Skeletal muscle cell (primary cell): ENCODE results near the gene GPR31.

DNA sequence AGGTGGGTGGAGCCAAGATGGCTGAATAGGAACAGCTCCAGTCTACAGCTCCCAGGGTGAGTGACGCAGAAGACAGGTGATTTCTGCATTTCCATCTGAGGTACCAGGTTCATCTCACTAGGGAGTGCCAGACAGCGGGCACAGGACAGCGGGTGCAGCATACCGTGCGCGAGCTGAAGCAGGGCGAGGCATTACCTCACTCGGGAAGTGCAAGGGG, 161.7 kb upstream of the RPS6KA2 start:
- RRBS: no CpG with 5 or more reads among the region's 8 CpGs

GRCh38 chr6:166925421-166925941, 30.9 kb downstream of the RNASET2 start:
- RRBS: no CpG with 5 or more reads among the region's 10 CpGs

GRCh38 chr6:166998630-166999145, 509 bp upstream of the CEP43 start:
- RRBS: 1% methylated on average over 26 of the region's 56 CpGs

DNA sequence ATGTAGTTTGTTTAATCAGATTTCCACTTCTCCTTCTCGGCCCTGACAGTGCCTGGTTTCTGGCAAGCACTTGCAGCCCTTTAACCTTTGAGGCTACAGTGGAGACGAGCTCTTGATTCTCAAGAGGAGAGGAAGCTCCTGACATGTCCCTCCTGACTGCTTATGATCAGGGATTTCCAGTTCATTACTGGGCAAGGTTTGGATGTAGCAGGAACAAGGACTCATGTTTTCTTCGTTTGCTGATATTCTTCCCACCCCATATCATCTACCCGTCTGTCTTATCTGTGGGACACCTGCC, 31.1 kb downstream of the CEP43 start:
- RRBS: no CpG with 5 or more reads among the region's 4 CpGs

- RRBS: no CpG with 5 or more reads among the region's 18 CpGs
Observed at GRCh38 chr6:167091010-167091873, 31.7 kb upstream of the CCR6 start.

DNA sequence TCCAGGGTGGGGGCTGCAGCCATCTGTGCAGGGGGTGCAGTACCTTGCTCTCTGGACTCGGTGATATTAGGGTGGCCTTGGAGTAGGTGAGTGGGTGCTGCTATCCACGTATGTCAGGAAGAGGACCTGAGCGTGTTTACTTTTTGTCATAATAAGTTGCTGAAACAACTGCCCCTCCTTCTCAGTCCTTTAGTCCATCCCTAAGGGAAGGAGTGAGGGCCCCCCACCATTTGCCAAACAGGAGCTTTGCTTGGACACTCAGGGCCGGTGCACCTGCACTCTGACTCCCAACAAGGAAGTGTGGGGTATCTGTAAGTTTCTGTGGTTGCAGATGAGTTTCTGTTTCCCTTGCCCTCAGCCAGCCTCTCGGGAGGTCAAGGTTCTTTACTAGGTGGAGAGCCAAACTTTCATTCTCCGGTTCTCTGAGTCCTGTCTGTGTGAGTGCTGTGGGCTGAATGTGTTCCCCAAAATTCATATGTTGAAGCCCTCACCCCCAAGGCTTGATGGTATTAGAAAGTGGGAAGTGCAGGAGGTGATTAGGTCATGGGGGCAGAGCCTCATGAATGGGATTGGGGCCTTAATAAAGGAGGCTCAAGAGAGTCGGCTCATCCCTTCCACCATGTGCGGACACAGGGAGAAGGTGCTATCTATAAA, 19.7 kb upstream of the CCR6 start:
- RRBS: no CpG with 5 or more reads among the region's 8 CpGs

- RRBS: no CpG with 5 or more reads among the region's 8 CpGs
Observed at GRCh38 chr6:167150831-167151760, 6.7 kb downstream of the GPR31 start.

DNA sequence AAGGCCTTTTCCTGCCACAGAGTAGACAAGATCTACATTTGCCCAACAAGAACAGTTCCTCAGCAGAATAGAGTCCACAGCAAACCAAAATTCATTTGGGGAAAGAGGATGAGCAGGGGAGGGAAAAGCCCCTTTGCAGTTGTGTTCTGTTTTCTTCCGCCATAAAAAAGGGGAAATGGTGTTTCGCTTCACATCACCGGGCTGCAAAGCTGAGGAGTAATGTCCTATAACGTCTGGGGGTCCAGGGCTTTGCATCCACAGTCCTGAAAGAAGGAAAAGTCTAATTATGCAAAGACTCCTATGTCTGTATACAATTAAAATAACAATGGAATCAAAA, at the start of gene GPR31:
GPR31 (minus strand) TSS at position 69 of the 337 bp plus-strand sequence.
- RRBS: no CpG with 5 or more reads among the region's 4 CpGs

DNA sequence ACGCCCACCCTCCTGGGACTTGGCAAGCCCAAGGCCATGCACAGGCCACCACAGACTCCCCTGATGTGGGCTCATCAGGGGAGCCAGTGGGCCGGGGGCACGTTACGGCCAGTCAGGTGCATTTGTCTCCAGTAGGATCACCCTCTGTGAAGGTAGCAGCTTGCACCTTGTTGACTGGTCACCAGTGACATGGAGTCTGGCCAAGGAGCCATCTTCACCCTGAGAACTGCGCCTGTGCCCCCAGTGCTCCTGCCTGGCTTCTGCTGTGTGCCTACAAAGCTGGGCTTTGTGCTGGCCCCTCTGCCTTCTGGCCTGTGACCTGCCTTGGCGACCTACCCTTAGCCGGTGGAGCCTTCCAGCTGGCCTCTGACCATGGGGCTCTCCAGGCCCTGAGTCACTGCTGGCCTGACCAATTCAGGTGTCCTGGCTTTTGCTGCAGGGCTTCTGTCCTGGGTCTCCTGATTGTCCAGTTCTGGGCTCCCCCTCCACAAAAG, 14.1 kb upstream of the UNC93A start:
- RRBS: no CpG with 5 or more reads among the region's 7 CpGs

GRCh38 chr6:167493771-167494811, 169.2 kb downstream of the TTLL2 start:
- RRBS: no CpG with 5 or more reads among the region's 34 CpGs

DNA sequence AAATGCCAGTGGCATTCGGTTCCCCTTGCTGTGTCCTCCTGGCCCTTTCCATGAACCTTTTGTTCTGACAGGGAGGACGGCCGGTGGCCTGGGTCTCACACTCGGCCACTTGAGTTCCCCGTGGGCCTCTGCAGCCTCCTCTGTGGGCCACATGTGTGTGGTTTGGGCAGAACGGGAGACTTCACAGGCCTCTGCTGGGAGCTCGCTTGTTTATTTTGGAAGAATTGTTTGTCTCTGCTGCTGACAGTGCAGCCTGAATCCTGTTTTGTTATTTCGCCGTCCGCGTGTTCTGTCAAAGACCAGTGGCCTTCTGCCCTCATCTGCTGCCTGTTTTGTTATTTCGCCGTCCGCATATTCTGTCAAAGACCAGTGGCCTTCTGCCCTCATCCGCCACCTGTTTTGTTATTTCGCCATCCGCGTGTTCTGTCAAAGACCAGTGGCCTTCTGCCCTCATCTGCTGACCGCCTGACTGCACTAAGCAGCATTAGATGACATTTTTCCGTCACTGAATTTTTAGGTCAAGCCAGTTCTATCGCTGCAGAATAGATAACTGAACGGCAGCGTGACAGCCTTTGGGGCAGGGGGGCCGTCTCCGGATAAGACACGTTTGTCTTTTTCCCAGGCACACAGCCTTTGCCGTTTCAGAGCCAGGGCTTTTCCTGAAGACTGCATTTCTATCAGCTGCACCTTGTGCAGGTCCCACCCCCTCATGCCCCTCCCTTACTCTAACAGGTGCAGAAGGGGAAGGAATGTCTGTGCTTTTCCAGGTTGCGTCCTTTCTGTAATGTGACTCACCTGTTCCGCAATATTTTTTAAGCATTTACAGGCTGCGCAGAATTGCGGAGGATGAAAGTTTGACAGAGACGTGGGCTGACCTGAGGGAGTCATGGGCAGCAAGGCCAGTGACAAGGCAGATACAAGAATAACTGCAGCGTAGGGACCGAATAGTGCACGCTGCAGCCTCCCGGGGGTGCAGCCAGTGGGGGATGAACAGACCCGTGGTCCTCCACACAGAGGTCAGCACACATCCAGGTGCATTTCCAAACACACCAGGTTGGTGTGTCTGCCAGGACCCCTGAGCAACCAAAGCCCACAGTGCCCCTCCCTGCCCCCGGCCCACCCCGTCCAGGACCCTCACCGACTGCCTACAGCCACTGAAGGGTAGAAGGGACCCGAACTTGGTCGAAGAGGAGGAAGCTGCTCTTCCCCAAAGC, 158.4 kb upstream of the AFDN start:
- RRBS: no CpG with 5 or more reads among the region's 42 CpGs

DNA sequence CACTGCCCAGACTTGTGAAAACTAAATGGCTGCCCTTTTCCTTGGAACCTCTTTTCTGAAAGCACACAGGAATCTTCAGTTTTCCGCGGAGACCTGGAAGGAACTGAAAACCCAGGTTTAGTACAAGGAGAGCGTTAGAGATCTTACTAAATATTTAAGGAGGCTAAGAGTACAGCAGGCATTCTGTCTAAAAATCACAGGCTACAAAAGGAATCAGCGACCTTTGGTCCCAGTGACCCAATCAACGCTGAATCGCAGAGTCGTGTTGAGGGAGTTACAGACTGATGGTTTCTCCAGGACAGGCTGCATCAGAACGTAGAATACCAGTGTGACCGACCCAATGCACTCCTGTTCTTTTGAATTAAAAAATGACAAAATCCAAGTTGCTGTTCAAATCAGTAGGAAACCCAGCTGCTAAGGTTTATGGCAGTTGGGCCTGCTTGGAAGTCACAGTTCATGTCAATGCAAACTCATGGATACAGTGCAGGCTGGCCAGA, 155.9 kb upstream of the AFDN start:
- RRBS: no CpG with 5 or more reads among the region's 9 CpGs

- RRBS: 8% methylated on average over 16 of the region's 61 CpGs
Observed at GRCh38 chr6:167678316-167679428, 148.0 kb upstream of the AFDN start.

DNA sequence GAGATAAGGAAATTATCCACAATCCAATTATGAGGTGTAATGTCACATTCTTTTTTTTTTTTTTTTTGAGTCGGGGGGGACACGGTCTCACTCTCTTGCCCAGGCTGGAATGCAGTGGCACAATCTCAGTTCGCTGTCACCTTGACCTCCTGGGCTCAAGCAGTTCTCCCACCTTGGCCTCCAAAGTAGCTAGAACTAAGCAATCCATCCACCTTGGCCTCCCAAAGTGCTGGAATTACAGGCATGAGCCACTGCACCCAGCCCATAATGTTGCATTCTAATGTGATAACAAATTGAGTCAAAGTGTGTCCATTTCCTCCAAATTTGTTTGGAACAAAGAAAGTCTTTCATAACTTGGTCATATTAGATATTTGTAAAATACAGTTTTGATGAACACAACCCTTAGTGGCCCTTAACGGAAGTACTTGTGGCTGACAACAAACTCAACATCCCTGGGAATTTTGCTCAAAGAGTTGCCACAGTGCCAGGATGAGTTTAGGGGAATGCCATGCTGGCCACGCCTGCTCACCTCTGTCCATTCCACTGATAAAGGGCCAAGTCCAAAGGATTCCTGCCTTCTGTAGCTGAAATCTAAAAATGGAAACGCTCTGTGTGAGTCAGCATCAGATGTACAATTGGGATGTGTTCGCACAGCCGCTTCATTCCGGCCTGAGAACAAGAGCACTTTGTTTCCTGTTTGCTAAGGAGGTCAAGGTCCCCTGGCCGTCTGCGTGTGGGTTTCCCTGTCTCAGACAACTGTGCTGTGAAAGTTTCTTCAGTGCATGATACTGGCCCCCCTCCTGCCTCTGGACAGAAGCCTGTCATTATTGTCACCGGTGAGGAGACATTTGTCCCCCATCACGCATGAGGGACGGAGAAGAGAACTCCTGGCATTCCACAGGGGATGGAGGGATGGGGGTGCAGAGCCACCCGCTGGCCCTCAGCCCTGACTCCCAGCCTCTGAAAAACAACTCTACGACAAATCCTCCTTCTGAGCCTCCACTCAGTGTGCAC, 143.8 kb upstream of the AFDN start:
- RRBS: no CpG with 5 or more reads among the region's 16 CpGs

DNA sequence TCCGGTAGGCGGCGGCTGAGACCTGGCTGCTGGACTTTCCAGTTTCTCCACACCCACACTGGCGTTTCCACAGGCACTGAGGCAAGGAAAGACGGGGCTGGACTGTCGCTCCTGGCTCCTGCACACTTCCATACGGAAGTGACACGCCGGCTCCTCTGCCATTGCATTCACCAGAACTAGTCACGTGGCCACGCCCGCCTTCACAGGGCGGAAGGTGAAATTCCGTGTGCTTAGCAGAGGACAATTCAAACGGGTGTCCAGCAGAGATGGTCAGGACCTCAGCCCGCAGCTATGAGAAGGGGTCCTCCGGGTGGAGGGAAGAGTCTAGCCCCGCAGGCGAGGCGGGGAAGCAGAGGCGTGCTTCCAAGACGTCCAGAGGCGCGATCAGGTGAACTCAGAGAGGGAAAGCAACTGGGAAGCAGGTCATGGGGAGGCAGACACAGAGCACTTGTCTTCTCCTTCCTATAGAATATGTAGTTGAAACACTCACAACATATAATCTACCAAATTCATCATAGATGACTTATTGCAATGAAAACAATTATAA, 10.9 kb upstream of the AFDN start:
- RRBS: no CpG with 5 or more reads among the region's 24 CpGs

- RRBS: no CpG with 5 or more reads among the region's 4 CpGs
Observed at GRCh38 chr6:167870167-167870738, 43.5 kb downstream of the AFDN start.

GRCh38 chr6:167872058-167872411, 45.3 kb downstream of the AFDN start:
- RRBS: no CpG with 5 or more reads among the region's 3 CpGs

- RRBS: no CpG with 5 or more reads among the region's 6 CpGs
Observed at GRCh38 chr6:167936905-167937415, 60.5 kb upstream of the KIF25 start.

- RRBS: no CpG with 5 or more reads among the region's 17 CpGs
Observed at GRCh38 chr6:168216658-168217181, 102.9 kb downstream of the DACT2 start.

- RRBS: 59% methylated on average over 6 of the region's 33 CpGs
Observed at GRCh38 chr6:168377074-168378185, 57.9 kb upstream of the DACT2 start.